ENCODE measurements around a stretch of chr1.

GRCh38 chr1:109772083-109772701 is 8.5 kb upstream of the EPS8L3 start:
- PRO-cap = no peak
- RAMPAGE, long total RNA = no peak

DNA sequence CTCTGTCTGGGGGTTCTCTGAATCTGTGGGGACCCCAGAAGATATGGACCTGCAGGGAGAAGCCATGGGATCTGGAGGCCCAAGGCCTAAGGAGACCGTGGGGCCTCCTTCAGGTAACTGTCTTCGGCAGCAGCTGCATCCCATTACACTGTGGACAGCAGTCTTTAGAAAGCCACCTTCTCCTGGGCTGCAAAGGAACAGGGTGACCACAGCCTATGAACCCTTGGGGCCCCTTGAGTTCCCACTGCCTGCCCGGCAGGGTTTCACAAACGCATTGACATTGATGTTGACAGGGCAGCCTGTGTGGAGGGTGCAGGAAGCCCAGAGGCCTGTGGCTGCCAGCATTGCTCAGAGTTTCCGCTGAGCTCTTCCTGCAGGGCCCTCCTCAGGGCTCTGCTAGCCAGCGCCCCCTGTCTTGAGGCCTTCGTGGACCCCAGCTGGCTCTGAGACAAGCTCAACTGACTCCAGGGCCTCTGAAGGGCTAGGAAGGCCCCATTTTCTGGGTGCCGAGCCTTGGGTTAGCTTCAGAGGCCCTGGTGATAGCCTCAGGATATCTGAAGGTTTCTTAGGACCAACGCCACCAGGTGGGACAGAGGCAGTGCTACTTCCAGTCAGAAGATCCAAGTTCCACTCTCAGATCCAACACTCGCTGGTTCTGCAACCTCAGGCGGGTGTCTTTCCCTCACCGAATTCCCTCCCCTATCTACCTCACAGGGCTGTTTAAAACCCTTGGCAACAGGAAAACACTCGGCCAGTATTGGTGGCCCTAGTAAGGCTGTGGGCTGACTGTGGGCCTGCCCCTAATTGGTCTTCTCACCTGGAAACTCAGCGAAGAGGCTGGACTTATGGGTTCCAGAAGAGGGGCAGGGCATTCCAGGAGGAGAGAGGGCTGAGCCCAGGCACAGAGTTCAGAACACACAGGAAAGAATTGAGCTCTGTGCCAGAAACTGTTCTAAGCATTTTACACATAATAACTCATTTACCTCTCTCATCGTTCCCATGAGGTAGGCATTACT is 27.2 kb upstream of the EPS8L3 start:
- PRO-cap = no peak
- RAMPAGE, long total RNA = no peak

- PRO-cap = no peak
- RAMPAGE, long total RNA = no peak
Measured at GRCh38 chr1:109923048-109923677, 12.5 kb downstream of the CSF1 start.

DNA sequence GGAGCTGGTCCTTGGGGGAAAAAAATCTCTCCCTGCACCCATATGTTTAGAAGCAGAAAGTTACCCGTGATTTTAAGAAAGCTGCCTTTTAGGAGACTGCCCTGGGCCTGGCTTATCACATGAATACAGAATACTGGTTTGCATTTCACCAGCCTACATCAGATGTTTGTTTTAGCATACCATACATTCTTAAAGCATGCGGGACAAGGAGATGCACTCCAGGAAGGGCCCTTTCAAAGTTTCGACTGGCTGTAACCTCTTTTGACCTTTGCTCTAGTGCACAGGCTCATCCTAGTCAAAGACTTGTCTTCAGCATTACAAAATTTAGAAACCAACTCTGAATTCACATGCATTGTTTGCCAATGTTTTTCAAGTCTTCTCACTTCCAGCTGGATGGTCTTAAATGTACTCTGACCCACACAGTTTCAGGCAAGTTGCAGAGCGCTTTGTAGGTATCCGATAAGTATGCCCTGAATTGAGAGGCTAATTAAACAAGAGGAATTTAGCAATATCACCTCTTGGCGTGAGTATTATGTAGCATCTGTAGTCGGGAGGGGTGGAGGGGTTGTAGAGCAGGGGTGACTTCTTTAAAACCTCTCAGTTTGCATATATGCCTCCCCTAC is 24.6 kb upstream of the AHCYL1 start:
- PRO-cap = no peak
- RAMPAGE, long total RNA = no peak

DNA sequence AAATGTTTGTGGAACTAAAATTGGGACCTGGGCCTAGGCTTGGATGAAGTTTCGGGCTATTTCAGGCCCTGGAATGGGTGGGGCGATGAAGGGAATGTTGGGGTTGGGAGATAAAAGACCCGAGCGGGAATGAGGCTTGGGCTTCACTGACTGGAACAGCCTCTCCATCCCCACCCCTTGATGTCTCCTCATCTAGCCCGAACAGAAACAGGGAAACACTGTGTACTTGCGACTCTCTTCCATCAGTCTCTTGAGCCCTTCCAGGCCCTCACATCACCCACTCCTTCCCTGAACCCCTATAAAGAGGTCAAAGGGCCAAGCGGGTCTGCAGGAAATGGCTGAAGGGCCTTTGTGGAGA is 7.2 kb upstream of the AHCYL1 start:
- PRO-cap = no peak
- RAMPAGE, long total RNA = no peak

- PRO-cap = no peak
- RAMPAGE, long total RNA = no peak
Measured at GRCh38 chr1:110003694-110004952, 19.6 kb downstream of the AHCYL1 start.

GRCh38 chr1:110016132-110016849 is 18.1 kb upstream of the STRIP1 start:
- PRO-cap = no peak
- RAMPAGE, long total RNA = no peak

DNA sequence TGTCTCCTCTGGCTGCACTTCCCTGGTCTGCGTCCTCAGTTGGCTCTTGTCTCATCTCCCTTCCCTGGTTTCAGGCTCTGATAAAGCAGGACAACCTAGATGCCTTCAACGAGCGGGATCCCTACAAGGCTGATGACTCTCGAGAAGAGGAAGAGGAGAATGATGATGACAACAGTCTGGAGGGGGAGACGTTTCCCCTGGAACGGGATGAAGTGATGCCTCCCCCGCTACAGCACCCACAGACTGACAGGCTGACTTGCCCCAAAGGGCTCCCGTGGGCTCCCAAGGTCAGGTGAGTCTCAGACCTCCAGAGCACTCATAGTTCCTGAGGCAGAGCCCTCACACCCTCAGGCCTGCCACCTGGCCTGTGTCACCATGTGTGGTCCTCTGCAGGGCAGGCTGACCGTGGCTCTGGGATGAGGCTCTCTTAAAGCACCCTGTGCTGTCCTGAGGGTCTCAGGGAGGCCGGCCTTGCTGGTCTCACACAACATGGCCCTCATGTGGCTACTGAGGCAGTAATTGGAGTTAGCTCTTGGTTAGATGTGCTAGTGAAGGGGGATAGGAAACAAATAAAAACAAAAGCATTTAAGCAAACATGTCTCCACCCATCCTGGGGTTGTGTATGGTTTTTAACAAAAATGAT is 9.3 kb downstream of the STRIP1 start:
- PRO-cap = no peak
- RAMPAGE, long total RNA = no peak

GRCh38 chr1:110083902-110084298 is 13.4 kb upstream of the ALX3 start:
- PRO-cap = no peak
- RAMPAGE, long total RNA = no peak

- PRO-cap = no peak
- RAMPAGE, long total RNA = no peak
Measured at GRCh38 chr1:110235841-110236238, 25.7 kb downstream of the KCNC4 start.

GRCh38 chr1:110330096-110330623 is 9.0 kb upstream of the RBM15 start:
- PRO-cap = no peak
- RAMPAGE, long total RNA = no peak

- PRO-cap = no peak
- RAMPAGE, long total RNA = no peak
Measured at GRCh38 chr1:110336629-110337169, 2.5 kb upstream of the RBM15 start.

GRCh38 chr1:110380573-110381392 is 10.0 kb downstream of the SLC16A4 start:
- PRO-cap = no peak
- RAMPAGE, long total RNA = no peak

DNA sequence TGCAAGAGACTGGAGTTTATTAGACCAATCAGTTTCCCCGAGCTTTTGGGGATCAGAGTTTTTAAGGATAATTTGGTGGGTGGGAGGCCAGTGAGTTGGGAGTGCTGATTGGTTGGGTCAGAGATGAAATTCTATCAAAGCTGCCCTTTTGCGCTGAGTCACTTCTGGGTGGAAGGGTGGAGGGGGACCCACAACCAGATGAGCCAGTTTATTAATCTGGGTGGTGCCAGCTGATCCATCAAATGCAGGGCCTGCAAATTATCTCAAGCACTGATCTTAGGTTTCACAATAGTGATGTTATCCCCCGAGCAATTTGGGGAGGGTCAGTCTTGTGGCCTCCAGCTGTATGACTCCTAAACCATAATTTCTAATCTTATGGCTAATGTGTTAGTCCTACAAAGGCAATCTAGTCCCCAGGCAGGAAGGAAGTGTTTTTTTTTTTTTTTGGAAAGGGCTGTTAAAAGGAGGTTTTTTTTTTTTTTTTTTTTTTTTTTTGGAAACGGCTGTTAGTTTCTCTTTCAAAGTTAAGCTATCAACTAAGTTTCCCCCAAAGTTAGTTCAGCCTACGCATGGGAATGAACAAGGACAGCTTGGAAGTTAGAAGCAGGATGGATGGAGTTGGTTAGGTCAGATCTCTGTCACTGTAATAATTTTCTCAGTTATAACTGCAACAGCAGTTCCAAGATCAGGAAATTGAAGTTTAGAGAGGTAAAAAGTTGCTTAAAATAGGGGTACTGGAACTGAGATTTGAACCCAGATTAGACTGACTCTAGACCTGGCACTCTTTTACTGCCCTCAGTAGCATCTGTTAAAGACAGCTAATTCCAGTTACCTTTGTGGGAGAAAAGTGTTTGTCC is 7.3 kb downstream of the SLC16A4 start:
- PRO-cap = unidirectional peak, plus-strand start at position 156 of the sequence; unidirectional peak, plus-strand start at position 206 of the sequence
- RAMPAGE, long total RNA = no peak

DNA sequence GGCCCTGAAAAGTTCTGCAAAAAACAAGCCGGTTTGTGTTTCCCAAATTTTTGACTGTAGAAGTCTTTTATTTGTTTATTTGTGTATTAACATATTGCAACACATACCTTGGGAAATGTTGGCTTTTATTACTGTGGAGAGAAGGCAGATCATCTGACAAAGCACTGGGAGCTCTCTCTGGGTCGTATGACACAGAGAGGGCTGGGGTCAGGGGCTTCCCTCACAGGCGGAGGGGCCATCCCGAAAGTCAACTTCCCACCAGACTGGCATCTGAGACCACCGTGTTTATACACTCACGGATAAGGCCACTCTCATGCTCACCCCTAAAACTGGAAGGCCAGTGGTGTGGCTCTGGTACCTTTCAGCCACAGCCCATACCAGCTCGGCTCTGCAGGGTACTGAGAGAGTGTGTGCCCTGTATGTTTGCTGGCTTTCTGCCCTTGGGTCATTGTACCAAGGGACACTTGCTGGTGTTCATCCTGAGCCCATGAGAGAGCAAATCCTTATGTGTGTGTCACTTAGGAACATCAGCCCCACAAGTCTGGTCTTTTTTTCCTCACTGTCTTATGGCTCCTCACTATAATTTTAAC is 818 bp upstream of the PROK1 start:
- PRO-cap = no peak
- RAMPAGE, long total RNA = no peak

DNA sequence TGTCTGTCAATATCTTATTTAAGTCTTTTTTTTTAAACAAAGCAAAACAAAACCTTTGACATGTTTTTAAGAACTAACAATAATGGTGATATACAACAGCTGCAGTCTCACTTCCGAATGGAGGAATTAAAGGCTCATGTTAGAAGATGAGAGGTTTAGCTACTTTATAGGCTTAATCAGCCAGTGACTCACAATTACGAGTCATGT is 28.9 kb downstream of the KCNA3 start:
- PRO-cap = no peak
- RAMPAGE, long total RNA = no peak

- PRO-cap = no peak
- RAMPAGE, long total RNA = no peak
Measured at GRCh38 chr1:110880630-110881445, 7.9 kb downstream of the CD53 start.

DNA sequence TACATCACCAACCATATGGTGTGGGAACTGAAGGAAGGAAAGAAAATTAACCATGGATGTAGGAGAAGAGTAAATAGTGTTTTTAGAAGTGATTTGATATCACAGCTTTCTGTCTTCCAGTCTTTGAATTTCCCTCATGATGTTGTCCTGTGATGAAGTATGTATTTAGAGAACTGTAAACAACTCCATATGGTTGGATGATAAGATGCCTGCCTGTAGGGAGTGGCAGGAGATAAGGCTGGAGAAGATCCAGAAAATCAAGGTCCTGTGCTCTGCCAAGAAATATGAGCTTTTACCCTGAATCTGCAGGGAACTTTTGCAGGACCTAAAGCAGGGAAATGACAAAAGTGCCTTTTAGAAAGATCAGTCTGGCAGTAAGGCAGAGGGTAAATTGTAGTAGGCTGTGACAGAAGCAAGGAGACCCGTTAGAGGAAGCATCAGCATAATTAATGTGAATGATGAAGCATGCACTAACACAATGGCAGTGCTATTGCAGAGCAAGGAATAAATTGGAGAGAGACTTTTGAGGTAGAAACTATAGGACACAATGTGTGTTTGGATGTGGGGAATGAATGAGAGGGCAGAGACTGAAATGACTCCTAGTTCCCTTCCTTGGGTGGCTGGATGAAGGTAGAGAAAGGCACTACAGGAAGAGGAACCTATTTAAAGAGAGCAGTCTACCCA is 22.0 kb downstream of the CEPT1 start:
- PRO-cap = no peak
- RAMPAGE, long total RNA = no peak

DNA sequence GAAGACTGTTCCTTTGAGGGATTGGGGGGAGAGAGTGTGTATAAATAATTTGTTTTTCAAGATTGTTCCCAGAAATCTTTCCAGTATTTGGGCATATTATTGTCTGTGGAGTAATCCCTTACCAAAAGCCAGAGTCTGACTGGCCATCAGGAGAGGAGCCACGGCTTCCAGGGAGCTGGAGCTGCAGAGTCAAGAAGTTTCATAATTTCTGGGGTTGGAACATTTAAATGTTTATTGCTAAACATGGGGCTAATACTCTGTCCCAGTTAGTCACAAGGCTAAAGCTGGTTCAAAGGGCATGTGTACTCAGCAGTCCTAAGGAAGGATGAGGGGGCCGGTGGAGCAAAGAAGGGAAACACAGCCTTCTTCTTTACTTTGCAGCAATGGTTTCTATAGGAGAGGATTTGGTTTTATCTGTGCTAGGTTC is 9.5 kb downstream of the DENND2D start:
- PRO-cap = no peak
- RAMPAGE, long total RNA = no peak

GRCh38 chr1:111214269-111215548 is 12.8 kb upstream of the CHI3L2 start:
- PRO-cap = bidirectional peak, plus-strand start at chr1:111214576, minus-strand start at chr1:111214448
- RAMPAGE, long total RNA = no peak

Data from Karpas-422 (cell line).